Cardiac muscle cell (in vitro differentiated cells and primary cell): ENCODE results near the genes ANAPC16, MSS51 and SYNPO2L.

- RAMPAGE, long total RNA: no peak
- RRBS: no CpG with 5 or more reads among the region's 7 CpGs
Observed at GRCh38 chr10:72186184-72187051, 29.4 kb upstream of the ANAPC16 start.

- RAMPAGE, long total RNA: start-site peak on the minus strand at chr10:72215976-72215985, 41 and 44 reads in 2 replicates; start-site peak on the plus strand at chr10:72216009-72216090, 5,471 and 2,773 reads in 2 replicates; start-site peak on the minus strand at chr10:72216256-72216311, 372 and 423 reads in 2 replicates
- RRBS: 1% methylated on average over 9 of the region's 65 CpGs
Observed at GRCh38 chr10:72215635-72216627, at the start of gene ANAPC16. TSS of gene ANAPC16 (plus strand) at chr10:72216012.

GRCh38 chr10:72255948-72256480 is 17.7 kb upstream of the DDIT4 start:
- RAMPAGE, long total RNA: no peak

GRCh38 chr10:72263432-72263975 is 10.2 kb upstream of the DDIT4 start:
- RAMPAGE, long total RNA: no peak
- RRBS: no CpG with 5 or more reads among the region's 9 CpGs

DNA sequence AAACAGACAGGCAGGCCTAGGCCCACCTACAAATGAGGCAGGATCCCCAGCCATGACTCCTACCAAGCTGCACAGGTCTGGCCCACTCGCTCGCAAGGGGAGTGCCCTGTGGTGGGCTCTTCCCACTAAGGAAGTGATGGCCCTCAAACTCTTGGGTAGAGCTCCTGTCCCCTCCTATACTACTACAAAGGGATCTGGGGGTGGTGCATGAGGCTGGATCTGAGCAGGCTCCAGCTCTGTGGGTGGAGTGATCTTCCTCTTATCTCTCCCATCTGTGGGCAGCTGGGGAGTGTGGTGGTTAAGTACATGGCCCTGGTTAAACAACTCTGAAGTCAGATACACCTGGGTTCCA is 17.2 kb downstream of the DDIT4 start:
- RAMPAGE, long total RNA: no peak
- RRBS: no CpG with 5 or more reads among the region's 2 CpGs

DNA sequence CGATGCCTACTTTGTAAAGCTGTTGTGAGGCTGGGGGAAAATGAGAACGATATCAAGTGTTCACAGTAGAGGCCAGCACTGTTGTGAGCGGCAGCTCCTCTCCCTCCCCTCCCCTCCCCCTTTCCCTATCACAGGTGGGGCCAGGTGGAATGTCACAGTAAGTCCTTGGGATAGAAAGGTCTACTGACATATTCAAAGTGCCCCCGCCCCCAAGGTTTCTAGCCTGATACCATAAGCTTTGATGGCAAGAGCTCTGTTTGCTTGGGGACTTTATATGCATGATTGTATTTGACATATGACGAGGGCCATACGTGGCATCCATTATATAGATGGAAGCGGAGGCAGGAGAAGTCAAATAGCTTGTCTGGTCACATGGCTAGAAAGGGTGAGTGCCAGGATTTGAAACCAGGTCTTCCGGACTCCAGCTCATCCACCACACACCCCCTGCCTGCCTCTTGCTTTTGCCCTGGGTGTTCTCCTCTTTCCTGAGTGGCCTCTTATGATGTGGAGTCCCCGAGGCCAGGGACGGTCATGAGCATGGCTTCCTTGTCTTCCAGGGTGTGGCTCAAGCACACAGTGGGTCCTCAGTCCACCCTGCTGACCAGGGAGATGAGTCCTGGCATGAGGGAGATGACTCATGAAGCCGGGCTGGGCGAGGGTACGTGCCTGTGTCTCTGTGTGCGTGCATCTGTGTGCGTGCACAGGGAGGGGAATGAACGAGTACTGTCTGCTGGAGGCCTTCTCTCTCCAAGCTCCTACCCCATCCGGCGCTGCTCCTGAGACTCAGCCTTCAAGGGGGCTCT is 32.9 kb downstream of the DNAJB12 start:
- RAMPAGE, long total RNA: no peak
- RRBS: no CpG with 5 or more reads among the region's 18 CpGs

GRCh38 chr10:72326189-72326503 is 28.6 kb downstream of the DNAJB12 start:
- RAMPAGE, long total RNA: no peak
- RRBS: no CpG with 5 or more reads among the region's 16 CpGs

GRCh38 chr10:72742532-72743004 is 50.6 kb downstream of the MCU start:
- RAMPAGE, long total RNA: no peak
- RRBS: no CpG with 5 or more reads among the region's 2 CpGs

GRCh38 chr10:72777013-72777493 is 85.1 kb downstream of the MCU start:
- RAMPAGE, long total RNA: no peak
- RRBS: no CpG with 5 or more reads among the region's 2 CpGs

GRCh38 chr10:72792117-72792673 is 100.3 kb downstream of the MCU start:
- RAMPAGE, long total RNA: no peak
- RRBS: no CpG with 5 or more reads among the region's 6 CpGs

DNA sequence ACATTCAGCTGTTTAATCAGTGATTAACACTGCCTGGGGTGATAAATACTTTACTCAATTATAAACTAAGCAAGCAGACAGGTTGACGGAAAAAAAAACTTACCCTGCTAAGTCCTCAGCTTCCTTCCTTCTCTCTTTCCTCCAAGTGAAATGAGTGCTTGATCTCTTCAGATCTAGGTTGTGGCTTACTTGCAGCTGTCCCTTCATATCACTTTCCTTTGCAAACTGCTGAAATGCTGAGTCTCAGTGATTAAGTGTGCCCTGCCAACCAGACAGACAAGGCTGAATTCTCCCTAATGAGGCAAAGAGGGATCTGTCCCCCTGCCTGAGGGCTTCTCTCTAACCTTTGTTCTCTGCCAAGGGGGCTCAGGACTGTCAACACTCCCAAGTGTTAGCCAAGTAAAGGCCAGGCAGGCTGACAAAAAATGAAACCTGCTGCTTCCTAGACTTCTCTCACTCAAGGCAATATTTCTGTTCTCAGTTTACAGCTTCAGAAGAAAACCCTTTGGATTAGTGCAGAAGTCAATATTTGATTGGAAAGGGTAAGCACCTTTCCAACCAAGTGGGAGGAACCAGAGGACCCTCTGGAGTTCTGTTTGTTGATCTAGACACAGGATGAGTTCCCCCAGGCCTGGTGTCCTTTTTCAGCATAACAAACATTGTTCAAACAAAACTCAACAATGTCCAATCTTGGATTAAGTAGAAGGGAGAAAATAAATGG is at the start of gene MSS51:
Gene MSS51, minus strand, starts transcription at position 152 of the 721 bp plus-strand sequence.
- RAMPAGE, long total RNA: no peak
- RRBS: no CpG with 5 or more reads among the region's 1 CpG

DNA sequence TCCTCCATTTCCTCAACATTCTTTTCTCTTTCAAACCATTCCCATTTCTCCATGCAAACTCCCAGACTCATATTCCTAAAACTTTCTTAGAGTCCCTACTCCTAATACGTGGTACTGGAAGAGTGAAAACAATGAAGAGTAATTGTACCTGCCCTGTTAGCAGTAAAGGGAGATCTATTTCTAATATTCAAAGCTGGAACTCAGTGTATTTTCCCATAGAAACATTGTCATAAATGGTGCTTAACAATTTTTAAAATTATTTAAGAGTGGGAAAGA is 17.0 kb upstream of the MSS51 start:
- RAMPAGE, long total RNA: no peak
- RRBS: no CpG with 5 or more reads among the region's 1 CpG

GRCh38 chr10:73462157-73462391 is 28.7 kb upstream of the MSS51 start:
- RAMPAGE, long total RNA: no peak

GRCh38 chr10:73479128-73479949 is 16.5 kb downstream of the PPP3CB start:
- RAMPAGE, long total RNA: no peak
- RRBS: no CpG with 5 or more reads among the region's 6 CpGs

DNA sequence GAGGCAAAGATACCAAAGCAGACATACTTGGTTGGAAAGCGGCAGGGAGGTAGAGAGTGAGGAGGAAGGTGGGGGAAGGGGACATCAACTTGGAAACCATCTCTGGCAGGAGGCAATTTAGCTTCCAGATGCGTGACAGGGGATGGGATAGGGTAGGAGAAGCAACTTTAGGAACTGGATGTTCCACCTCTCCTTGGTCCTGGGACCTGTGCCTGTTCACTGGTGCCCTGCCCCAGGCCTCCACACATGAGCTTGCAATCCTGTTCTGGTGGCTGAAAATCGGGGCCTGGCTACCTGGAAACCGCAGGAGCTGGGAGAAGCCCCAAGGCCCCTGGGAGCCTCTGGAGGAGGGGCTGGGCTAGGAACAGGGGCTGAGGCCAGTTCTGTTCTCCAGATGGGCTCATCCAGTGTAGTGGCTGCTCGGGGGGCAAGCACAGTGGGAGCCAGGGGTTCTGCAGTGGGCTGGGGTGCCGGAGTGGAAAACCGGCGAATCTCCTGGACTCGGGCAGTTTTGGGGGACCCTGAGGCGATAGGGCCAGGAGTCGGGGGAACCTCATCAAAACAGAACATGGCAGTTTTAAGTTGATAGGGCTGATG is 5.3 kb upstream of the MYOZ1 start:
- RAMPAGE, long total RNA: no peak
- RRBS: no CpG with 5 or more reads among the region's 11 CpGs

- RAMPAGE, long total RNA: start-site peak on the minus strand at chr10:73655994-73656061, 18 and 23 reads in 2 replicates
- RRBS: 52% methylated on average over 4 of the region's 9 CpGs
Observed at GRCh38 chr10:73655850-73656307, at the start of gene SYNPO2L. TSS of gene SYNPO2L (minus strand) at chr10:73656029.

GRCh38 chr10:73765721-73766296 is 6.3 kb upstream of the FUT11 start:
- RAMPAGE, long total RNA: no peak
- RRBS: no CpG with 5 or more reads among the region's 5 CpGs

GRCh38 chr10:73779399-73780138 is 2.3 kb upstream of the CHCHD1 start:
- RAMPAGE, long total RNA: no peak
- RRBS: no CpG with 5 or more reads among the region's 8 CpGs

DNA sequence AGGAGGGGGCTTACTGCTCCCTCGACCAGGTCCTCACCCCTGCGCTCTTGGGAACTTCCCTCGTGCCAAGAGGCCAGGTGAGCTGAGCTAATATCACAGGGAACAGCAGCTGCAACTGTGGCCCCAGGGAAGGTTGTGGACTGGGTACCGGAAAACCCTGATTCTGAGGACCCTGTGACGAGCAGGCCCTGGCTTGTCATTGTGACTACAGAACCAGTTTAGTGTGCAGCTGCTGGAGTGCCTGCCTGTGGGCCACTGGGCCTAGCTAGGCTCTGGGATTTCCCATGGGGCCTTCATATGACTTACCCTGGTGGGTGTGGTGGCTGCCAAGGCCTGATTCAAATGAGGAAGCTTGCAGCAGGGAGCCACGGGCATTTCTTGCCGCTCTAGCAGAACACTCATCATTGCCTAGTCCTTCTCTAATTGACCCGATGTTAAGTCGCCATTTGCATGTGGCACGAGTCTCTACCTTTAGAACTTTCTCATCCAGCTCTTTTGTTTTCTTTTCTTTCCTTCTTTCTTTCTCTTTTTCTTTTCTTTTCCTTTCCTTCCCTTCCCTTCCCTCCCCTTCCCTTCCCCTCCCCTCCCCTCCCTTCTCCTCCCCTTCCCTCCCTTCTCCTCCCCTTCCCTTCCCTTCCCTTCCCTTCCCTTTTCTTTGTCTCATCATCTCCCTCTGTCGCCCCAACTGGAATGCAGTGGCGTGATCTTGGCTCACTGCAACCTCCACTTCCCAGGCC is 14.7 kb upstream of the CAMK2G start:
- RAMPAGE, long total RNA: no peak
- RRBS: no CpG with 5 or more reads among the region's 12 CpGs

- RAMPAGE, long total RNA: no peak
- RRBS: no CpG with 5 or more reads among the region's 4 CpGs
Observed at GRCh38 chr10:73907816-73908332, 3.1 kb upstream of the PLAU start.